Breast epithelium (tissue), 2 donors: ENCODE measurements around the gene CNIH4.

GRCh38 chr1:223340879-223341704 lies 22.9 kb downstream of the SUSD4 start:
- PRO-cap = no peak
- RAMPAGE, long total RNA, 2 experiments = no peak in any of the 2 experiments

GRCh38 chr1:223504561-223505115 lies 111.4 kb downstream of the CCDC185 start:
- PRO-cap = no peak
- RAMPAGE, long total RNA, 2 experiments = no peak in any of the 2 experiments

- PRO-cap = no peak
- RAMPAGE, long total RNA, 2 experiments = no peak in any of the 2 experiments
Observed at GRCh38 chr1:223621128-223621988, 44.1 kb downstream of the CAPN8 start.

DNA sequence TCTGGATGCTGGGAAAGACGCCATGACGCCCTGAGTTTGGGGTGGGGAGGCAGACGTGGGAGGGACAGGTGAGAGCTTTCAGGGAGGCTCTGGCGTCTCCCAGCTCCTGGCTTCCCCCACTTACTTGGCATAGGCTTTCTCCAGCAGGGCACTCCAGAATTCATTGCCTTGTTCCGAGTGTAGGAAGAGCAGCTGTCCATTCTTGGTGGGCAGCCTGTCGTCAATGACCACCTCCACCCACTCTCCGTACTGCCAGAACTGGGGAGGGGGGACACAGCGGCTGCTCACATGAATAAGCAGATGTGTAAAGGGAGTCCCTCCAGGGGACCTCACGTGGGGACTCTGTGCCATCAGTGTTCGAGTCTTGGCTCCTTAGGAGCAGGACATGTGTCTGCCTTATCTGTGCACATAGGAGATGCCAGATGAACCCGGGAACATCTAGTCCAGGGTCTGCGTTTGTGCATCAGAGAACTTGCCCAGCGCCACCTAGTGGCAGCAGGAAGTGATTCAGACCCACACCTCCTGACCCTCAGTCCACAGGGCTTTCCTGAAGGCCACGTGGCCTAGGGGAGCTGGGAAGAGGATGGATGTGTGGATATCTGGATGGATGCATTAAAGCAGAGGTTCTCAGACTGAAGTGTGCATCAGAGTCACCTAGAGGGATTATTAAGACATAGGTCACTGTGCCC lies 37.5 kb downstream of the CAPN8 start:
- PRO-cap = no peak
- RAMPAGE, long total RNA, 2 experiments = no peak in any of the 2 experiments

- PRO-cap = no peak
- RAMPAGE, long total RNA, 2 experiments = no peak in any of the 2 experiments
Observed at GRCh38 chr1:223705950-223706922, 6.1 kb upstream of the CAPN2 start.

- PRO-cap = no peak
- RAMPAGE, long total RNA, 2 experiments = no peak in any of the 2 experiments
Observed at GRCh38 chr1:223710903-223711455, 1.4 kb upstream of the CAPN2 start.

GRCh38 chr1:223732882-223733721 lies 20.8 kb downstream of the CAPN2 start:
- PRO-cap = no peak
- RAMPAGE, long total RNA, 2 experiments = no peak in any of the 2 experiments

DNA sequence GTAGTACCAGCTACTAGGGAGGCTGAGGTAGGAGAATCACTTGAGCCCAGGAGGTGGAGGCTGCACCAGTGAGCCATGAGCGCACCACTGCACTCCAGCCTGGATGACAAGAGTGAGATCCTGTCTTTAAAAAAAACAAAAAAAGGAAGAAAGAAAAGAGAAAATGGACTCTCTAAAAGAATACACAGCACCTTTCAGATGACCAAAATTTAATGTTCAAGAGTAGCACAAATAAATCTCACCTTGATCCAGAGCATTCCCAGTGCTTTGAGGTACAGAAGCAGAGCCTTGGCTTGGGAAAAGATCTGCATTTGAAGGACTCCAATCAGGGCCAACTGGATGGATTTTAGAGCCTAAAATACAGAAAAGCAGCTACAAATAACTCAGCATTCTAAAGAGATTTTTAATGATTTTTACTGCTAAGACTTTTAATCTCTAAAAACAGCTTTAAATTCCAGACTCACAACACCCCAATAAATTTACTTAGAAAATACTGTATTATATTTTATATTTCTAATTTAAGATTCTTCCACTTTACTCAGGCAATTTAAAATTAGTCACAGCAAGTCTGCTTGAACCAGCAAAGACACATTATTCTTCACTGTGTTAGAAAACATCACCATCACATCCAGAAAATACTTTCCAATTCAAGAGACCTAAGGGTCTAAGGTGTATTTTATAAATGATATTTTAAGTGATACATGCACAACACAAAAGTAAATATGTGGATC lies 45.1 kb downstream of the TP53BP2 start:
- PRO-cap = no peak
- RAMPAGE, long total RNA, 2 experiments = no peak in any of the 2 experiments

- PRO-cap = no peak
- RAMPAGE, long total RNA, 2 experiments = no peak in any of the 2 experiments
Observed at GRCh38 chr1:223835690-223836309, 9.9 kb downstream of the TP53BP2 start.

DNA sequence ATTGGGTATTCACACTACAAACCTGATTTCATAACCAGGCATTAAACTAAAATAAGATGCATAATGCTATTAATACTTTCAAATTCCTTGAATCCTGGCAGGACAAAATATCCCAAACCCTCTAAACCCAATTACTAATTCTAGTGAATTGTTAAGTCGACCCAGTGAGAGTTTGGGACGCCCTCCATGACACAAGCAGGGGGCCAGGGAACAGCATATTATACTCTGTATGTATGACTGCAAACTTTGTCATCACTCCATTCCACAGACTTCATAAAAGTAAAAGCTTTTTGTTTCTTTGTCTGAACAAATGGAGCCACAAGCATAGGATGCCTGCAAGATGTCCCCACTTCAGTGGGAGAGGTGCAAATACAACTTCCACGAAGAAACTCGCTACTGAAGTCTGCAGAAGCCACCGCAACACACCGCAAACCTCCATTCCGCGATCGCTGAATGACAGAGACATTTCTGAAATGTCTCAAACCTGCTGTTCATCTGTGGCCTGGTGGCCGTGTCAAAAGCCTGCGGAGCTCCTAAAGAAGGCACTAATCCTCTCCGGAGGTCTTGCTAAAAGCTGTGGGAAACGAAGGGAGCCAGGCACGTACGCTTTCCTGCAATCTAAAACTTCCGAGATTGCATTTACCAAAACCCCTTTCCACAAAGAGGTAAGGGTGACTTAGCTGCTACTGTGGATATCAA lies 1.1 kb downstream of the TP53BP2 start:
- PRO-cap = no peak
- RAMPAGE, long total RNA, 2 experiments = no peak in any of the 2 experiments

DNA sequence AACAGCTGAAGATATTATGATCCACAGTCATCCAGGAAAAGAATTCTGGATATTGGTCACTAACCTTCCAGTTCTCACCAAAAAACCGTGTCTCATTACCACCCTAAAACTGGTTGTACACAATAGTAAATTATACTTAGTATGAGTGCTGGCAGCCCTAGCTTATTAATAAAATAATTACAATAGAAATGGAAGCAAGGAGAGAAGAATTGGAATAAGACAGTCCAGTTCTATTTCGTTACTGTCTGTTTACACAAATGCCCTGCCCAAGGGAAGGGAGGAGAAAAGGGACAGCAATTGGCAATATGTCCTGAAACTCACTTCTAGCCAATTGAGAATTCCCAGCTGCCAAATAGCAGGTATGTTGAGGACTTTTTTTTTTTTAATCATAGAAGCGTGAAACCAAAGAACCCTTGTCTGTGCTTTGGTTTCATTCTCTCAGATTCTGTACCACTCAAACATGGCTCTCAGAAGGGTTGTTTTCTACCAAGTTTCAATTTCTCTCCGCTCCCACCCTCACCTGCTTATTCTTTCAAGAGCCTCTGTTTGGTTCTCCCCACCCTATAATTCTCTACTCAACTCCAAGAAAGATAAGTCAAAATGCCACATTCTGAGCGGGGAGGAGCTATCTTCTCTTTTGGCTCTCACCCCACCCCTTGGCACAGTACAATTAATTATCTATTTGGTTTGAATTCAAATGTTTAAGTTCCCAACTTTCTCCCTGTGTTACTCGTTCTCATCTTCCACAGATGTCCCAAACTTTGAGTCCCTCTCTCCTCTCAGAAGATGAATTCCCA lies 3.6 kb upstream of the TP53BP2 start:
- PRO-cap = no peak
- RAMPAGE, long total RNA, 2 experiments = no peak in any of the 2 experiments

DNA sequence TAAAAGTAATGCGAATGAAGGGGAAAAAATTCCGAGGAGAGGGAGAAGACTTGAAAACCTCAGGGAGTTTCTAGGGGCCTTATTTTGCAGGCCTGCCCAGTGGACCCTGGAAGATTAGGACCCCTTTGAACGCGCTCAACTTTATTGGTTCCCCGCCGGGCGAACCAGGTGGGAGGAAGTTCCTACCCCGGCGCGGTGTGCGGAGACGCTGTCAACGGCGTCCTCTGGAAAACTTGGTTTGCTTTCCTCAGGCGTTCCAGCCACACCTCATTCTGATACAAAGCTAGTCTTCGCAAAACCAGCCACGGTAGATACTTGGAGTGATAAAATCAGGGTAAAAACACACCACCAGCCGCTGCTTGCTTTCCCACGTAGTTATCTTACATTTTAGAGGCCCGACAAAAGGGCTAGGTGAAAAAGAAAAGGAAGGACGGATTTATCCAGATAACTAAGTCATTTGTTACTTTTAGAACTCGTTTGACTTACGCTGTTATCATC lies 349 bp upstream of the NVL start:
- PRO-cap = bidirectional peak, plus-strand start at position 167 of the sequence, minus-strand start outside the sequence
- RAMPAGE, long total RNA, 2 experiments = no peak in any of the 2 experiments

GRCh38 chr1:224356640-224357766 lies at the start of gene CNIH4:
TSS of gene CNIH4 (plus strand) at chr1:224356879.
- PRO-cap = unidirectional peak, plus-strand start at chr1:224356811; unidirectional peak, plus-strand start at chr1:224356899; unidirectional peak, minus-strand start at chr1:224357518
- RAMPAGE, long total RNA, 2 experiments = start-site peak on the plus strand in 2 of 2 experiments, at chr1:224356887-224356917 at its widest, 469 to 1,291 reads per replicate

- PRO-cap = no peak
- RAMPAGE, long total RNA, 2 experiments = no peak in any of the 2 experiments
Observed at GRCh38 chr1:224385472-224386276, 29.0 kb downstream of the CNIH4 start.

DNA sequence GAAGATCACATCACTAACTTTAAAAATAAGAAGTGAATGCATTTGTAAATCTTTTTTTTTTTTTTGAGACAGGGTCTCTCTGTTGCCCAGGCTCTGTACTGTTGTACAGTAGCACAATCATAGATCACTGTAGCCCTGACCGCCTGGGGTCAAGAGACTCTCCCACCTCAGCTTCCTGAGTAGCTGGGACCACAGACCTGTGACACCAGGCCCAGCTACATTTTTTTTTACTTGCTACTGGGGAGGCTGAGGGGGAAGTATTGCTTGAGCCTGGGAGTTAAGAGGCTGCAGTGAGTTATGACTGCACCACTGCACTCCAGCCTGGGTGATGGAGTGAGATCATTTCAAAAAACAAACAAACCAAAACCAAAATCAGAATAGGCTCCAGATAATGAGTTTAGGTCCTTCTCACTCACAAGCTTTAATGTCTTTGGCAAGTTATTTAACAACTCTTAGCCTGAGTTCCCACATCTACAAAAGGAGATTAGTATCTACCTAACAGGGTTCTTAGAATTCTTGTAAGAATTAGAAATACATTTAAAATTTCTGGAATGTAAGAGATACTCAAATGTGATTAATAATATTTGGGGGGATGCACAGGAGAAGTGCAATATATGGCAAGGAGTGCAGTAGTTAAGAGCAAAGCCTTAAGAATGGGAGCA lies 22.8 kb downstream of the WDR26 start:
- PRO-cap = no peak
- RAMPAGE, long total RNA, 2 experiments = no peak in any of the 2 experiments

DNA sequence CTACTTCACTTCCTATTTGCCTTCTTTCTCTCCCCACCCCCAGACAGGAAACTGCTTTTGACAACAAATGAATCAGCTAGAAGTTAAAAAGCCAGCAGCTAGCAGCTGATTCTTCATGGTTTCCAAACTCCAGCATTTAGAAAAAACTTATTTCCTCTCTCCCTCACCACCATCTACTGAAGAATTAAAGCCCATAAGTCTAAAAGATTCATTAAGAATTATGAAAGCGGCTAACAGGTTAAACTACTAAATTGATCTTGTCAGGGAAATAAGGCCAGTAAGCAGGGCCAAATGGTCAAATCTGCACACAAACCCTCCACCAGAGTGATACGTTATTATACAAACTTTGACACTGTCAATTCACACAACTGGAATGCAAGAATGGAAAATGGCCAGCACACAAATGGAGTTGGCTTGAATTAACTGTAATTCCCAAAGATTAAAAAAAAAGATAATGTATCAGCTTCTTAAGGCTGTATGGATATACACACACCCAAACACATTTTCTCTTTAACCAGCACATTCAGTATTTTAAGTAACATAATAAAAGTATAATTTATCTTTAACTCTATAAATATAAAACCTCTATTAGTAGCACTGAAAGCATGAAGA lies 3.9 kb downstream of the WDR26 start:
- PRO-cap = no peak
- RAMPAGE, long total RNA, 2 experiments = no peak in any of the 2 experiments

- PRO-cap = no peak
- RAMPAGE, long total RNA, 2 experiments = no peak in any of the 2 experiments
Observed at GRCh38 chr1:224528976-224529413, 87.1 kb upstream of the CNIH3 start.

DNA sequence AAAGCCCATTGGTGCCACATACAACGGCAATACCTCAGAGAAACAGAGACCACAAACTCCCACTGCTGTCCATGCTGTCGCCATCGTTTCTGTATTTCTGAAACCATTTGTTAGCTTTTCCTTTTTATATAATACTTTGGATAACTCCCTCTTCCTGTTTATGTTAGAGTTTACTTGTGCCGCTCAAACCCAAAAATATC lies 145.6 kb upstream of the DNAH14 start:
- PRO-cap = no peak
- RAMPAGE, long total RNA, 2 experiments = no peak in any of the 2 experiments

DNA sequence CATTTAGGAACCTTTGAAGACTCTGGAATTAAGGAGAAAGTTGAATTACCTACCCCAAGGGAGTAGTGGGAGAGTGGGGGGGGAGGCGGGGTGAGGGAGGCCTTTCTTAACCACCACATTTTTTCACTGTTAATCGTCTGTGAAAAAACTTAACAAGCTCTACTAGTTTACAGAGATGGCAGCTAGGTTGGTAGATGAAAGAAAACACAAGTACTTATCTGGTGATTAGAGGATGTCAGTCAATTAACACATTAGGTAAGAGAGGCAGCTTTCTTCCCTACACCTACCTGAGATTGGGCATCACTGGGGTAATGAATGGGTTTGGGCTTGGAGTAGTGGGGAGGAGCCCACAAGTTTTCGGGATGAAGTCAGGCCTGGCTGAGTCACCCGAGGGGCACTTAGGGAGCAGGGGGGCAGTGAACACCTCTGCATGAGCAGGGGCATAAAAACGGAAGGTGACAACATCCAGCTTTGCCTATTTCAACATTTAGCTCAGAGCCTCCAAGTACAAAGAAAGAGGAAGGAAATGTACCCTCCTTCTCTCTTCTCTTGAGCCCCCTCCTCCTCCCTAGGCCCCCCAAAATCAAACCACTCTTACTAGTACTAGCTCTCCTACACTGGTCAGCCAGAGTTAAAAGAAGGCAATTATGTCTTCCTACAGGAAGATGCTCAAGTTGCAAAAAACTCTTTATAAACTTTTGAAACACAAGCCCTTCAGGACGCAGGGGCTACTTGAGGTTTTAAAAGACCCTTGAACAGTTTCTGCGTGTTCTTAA lies 2.5 kb downstream of the LBR start:
- PRO-cap = no peak
- RAMPAGE, long total RNA, 2 experiments = no peak in any of the 2 experiments

- PRO-cap = no peak
- RAMPAGE, long total RNA, 2 experiments = no peak in any of the 2 experiments
Observed at GRCh38 chr1:225426141-225426433, 1.8 kb downstream of the LBR start.